WTC11 (cell line): Measurements from ENCODE around the genes HSPA14 and ITGA8.

- PRO-cap: no peak
These were observed 92.9 kb downstream of the PRPF18 start for GRCh38 chr10:13679660-13680101.

- PRO-cap: no peak
These were observed 114.5 kb downstream of the PRPF18 start for GRCh38 chr10:13701091-13701759.

DNA sequence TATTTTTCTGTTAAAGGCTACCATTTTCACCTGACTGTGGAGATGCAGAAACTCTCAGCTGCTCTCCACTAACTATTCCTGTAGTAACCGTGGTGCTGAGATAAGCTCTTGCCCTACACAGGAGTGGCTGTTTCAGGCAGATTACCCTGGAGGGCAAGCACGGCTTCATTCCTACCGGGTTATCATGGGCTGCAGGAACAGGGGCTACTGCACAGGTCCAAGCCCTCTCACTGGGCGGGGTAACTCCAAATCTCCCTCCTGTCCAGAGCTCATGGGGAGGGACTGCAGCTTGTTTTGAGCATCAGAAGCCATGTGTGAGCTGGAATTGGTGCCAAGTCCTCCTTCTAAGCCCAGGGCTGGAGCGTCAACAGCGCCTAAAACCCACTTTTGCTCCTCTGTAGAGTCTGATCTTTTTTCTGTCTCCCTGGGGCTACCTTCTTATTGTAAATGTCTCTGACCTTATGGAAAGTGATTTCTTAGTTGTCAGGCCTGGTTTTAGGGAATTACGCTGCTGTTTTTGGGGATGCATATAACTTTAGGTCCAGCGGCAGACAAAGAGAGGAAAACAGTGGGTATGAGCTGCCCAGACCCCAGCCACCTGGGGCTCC lies 119.1 kb downstream of the PRPF18 start:
- PRO-cap: no peak

DNA sequence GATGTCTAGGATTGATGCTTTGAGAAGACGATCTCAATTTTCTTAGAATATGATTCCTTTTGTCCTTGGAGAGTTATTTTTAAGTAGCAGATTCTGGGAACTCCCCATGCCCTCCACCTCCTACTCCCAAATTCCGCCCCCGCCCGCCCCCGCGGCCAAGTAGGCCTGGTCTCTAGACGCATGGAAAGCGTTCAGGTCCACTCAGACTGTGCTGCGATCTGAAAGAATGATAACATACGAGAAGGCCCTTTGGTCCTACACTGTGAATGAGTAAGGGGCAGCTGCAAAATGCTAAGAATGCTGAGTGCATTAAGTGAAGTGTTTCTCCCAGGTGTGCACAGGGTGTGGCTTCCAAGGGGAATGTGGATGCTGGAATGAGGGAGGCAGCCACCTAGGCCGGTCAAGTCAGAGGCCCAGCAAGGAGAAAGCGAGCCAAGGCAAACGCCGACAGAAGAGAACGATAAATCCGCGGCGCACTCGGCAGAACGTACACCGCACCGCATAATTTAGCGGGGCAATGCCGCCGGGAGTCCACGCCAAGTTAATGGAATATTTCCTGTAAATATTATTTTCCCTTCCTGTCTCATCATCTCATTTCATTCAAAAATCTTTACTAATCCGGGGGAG lies 142.3 kb downstream of the PRPF18 start:
- PRO-cap: no peak

- PRO-cap: no peak
These were observed 245.2 kb downstream of the PRPF18 start for GRCh38 chr10:13831564-13832677.

GRCh38 chr10:13877281-13877996 lies 290.7 kb downstream of the PRPF18 start:
- PRO-cap: no peak

- PRO-cap: no peak
These were observed 273.9 kb downstream of the FRMD4A start for GRCh38 chr10:14056809-14057221.

DNA sequence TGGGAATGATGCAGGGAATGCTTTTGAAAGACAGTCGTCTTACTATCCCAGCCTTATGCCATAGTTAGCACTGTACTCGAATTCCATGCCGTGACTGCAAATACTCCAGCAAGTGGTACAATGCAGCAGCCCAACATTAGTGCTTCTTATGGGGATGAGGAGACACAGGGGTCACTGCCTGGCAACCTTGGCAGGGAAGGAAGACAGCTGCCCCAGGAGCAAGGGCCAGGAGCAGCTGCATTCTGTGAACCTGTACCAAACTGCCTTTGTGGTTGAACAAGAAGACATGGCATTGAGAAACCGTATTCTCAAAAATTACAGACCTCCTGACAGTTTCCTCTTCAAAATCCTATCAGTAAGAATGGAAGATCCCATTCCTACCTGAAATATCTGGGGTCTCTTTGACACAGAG lies 48.9 kb upstream of the FRMD4A start:
- PRO-cap: no peak

- PRO-cap: no peak
These were observed 186.2 kb downstream of the FAM107B start for GRCh38 chr10:14588436-14589002.

- PRO-cap: no peak
These were observed 183.3 kb downstream of the FAM107B start for GRCh38 chr10:14591372-14591785.

- PRO-cap: no peak
These were observed 182.1 kb downstream of the FAM107B start for GRCh38 chr10:14592545-14593136.

DNA sequence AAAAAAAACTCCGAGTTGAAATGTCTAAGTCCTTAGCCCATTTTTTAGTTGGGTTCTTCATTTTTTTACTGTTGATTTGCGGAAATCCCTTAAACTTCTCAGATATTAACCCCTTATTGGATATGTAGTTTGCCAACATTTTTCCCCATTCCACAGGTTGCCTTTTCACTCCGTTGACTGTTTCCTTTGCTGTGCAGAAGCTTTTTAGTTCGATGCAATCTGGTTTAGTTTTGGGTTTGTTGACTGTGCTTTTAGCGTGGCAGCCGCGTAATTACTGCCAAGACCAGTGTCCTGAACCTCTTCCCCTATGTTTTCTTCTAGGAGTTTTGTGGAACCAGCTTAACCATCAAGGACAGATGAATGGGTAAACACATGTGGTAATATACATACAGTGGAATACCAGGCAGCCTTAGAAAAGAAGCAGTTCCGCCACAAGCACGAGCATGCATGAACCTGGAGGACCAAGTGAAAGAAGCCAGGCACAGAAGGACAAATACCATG lies 176.7 kb downstream of the FAM107B start:
- PRO-cap: no peak

DNA sequence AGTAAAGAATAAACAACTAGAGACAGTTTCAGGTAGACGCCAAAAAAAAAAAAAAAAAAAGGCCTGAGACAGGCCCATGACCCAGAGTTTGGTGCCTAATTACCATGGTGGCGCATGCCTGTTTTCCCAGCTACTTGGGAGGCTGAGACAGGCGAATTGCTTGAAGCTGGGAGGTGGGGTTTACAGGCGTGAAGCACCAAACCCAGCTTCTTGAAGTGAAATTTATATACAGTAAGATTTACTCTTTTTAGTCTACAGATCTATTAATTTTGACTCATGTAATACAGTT lies 157.0 kb downstream of the FAM107B start:
- PRO-cap: no peak

DNA sequence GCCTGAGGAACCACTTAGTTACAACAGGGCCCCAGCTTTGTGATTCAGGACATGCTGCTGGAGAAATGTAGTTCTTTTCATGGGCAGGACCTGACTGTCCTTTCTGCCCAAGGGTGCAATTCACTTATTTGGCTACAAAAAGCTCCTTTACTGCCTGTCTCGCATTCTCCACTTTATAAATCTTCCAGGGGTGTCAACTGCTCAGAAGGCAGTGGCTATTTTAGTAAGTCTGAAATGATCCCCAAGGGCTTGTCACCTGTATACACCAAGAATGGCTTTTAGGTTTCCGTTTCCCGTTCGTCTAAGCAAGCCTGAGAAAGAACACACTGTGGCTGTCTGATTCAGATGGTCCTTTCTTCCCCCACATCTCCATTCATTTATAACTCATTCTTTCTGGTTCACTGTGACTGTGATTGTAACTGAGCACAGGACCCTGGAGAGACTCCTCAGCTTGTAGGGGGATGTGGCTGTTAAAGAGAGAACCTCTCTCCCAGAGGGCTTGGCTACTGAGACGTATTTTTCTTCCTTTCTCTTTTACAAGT lies 129.5 kb downstream of the FAM107B start:
- PRO-cap: no peak

- PRO-cap: no peak
These were observed 100.3 kb downstream of the FAM107B start for GRCh38 chr10:14674260-14674849.

DNA sequence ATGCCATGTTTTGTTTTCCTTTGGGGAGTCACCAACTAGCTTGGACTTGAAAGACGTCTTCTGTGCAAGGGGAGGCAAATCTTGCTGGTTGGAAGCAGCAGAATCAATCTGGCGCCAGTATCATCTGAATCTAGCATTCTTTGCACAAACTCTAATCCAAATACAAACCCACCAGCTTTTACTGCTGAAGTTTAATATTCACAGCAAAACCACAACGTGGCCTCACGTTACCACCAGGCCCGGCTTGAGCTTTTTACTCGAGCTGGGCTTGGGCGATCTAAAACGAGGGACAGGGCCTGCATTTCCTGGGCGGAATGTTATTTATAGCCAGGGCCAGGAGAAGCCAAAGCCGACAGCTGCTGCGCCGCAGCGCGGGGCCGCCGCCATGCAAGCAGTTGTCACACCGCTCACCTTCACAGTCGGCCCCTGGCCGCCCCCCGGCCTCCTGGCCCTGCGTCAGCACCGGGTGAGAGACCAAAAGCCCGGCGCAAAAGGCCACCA lies 366 bp downstream of the CDNF start:
- PRO-cap: no peak

DNA sequence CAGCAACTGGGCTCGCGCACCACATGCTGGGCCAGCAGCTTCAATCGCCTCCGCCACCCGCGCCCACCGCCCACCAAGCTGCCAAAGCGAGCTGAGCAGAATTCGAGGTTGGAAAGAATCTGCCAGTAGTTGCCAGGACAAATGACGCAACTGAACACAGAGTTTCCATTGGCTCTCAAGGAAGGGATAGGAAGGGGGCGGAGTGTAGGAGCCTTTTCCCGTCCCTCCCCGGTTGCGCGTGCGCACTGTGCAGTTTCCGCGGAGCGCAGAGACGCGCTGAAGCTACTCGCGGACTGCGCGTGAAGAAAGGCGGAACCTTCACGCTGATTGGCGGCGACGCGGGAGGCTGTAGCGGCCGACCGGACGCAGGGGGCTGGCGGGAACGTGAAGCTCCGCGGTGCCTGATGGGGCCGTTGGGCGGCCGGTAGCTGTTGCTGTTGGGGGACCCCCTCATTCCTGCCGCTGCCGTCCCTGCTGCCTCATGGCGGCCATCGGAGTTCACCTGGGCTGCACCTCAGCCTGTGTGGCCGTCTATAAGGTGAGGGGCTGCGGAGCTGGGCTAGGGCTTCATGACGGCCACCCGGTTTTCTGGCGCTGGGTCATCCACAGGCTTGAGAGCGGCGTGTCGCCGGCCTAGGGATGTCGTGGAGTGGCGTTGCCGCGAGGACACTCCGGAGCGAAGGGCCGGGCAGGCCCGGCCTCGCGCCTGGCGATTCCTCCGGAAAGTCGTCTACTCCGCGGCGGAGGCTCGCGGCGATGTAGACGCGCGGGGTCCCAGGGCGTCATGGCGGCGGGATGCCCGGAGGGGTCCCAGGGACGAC lies at the start of gene HSPA14:
Gene HSPA14 (plus strand): TSS at position 385 of the 821 bp plus-strand sequence.
- PRO-cap: bidirectional peak, plus-strand start at position 453 of the sequence, minus-strand start at position 80 of the sequence

DNA sequence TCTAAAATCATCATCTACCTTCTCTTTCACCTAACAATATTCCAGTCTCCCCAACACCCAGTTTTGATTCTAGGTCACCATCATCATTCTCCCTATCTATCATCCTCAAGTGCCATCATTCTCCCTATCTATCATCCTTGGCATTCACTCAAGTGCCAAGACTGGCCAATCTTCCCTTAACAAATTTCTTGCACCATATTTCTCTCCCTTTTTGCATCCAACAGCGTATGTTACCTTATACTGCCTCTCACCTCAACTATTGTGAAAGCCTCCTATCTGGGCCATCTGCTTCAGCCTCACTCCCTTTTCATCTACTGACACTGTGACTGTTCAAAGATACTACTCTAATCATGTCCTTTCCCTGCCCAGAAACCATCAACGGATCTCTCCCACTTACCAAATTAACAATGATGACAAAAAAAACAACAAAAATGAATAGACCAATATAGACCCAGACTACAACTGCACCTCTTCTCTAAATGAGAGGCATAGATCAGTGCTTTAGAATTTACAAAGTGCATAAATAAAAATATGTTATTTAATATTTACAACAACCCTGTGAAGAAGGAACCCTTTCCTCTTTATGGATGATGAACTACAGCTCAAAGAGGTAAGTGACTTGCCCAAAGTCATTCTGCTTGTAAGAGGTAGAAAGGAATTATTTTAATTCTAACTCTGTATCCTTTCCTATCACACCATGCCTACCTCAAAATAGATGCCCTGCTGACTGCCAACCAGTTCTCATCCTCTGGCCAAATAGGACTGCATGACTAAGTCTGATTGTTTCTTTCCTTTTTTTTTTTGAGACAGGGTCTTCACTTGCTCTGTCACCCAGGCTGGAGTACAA lies 90.8 kb upstream of the NMT2 start:
- PRO-cap: no peak

DNA sequence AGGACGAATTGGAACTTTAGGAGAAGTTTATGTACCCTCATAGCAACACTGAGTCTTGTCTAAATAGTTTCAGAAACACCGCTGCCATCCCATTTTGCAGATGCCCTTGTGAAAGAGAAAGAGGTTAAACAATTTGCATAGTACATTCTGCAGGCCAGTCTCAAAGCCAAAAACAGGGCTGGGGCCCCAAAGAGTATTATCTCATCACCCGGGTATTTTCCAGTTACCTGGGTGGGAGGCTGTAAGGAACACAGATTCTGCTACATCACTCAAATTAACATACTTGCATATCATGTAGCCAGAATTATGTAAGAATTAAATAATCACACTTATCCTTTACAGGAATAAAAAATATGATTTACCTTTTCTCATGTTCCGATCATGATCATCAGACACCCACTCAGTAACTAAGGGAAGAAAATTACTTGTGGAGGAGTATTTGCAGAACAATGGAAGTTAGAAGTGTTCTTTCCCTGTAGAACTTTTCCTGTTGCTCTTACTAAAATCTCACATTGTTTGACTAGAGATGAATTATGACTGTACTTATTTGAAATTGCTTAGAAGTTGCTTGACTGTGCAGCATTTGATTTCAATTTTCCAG lies 3.2 kb upstream of the FAM171A1 start:
- PRO-cap: no peak

DNA sequence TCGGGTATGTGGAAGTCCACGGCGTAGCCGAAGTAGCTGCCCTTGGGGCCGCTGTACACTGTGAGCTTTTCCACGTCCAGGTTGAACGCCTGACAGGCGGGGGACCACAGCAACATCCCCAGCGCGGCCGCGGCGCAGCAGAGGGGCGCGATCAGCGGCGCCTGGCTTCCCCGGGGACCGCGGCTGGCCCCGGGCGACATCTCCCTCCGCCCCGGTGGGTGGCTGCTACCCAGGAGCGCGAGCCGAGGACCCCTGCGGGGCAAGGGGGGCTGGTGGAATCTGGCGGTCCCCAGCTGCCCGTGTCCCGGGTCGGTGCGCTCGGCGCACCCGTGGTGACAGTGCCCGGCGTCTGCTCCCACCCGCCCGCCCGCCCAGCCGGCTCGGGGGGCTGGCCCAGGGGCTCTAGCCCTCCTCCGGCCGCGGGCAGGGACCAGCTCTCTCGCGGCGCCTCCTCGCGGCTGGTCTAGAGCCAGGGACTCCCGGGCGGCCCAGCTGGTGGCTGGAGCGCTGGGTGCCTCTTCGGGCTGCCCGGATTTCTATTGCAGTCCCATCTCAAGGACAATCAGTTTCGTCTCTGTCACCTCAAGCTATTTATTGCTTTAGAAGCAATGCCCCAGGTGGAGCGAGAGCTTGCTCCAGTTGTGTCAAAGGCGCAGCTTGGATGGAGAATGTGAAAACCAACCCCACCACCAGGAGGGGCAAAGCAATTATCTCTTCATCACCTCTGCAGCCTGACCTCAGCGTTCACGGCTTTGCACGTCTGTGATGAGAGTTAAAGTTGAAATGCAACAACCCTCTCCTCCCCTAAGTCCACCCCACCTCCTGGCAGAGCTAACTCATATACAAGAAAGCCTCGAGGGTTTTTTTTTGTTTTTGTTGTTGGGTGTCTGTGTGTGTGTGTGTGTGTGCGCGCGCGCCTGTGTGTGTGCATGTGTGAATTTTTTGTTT lies at the start of gene ITGA8:
Gene ITGA8 (minus strand): TSS at position 351 of the 948 bp plus-strand sequence.
- PRO-cap: no peak